Measurements from ENCODE around the genes ZNF853, GLCCI1 and TMEM106B.

DNA sequence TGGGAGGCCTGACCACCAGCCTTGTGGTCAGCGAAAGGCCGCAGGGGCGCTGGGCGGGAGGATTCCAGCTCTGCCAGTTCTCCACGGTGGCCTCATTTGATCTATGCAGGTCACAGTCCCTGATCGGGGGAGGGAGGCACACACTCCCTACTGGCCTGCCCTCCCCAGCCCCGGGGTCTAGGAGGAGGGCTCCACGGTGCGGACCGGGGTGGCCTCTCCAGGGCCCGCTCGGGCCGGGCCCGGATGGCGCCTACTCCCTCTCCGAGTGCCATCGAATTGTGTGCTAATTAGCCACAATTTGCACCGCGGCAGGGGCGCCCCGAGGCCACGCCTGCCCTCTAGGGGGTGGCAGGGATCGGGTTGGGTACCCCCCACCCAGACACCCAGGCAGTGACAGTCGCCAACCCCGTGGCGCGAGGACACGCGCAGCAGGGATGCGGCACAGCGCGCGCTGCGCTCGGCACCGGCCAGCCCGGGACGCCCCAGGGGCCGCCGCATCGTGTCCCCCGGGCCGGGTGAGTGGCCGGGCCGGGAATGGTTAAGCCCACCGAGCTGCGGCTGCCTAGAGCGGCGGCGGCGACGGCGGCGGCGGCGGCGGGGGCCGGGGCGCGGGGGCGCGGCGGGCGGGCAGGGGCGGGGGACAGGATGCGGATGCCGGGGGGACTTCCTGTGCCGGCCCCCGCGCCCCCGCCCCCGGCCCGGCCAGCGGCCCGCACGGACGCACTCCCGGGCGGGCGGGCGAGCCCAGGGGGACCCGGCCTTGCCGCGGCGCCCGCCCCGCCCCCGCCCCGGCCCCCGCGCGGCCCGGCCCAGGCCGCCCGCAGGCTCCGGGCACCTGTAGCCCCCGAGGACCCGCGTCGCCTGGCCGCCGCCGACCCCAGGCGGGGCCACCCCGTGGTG is at the start of gene ZNF853:
Gene ZNF853 (plus strand): TSS at position 690 of the 900 bp plus-strand sequence.
- PRO-cap = unidirectional peak, plus-strand start at position 565 of the sequence
- RAMPAGE, long total RNA, 2 experiments = no peak in any of the 2 experiments

DNA sequence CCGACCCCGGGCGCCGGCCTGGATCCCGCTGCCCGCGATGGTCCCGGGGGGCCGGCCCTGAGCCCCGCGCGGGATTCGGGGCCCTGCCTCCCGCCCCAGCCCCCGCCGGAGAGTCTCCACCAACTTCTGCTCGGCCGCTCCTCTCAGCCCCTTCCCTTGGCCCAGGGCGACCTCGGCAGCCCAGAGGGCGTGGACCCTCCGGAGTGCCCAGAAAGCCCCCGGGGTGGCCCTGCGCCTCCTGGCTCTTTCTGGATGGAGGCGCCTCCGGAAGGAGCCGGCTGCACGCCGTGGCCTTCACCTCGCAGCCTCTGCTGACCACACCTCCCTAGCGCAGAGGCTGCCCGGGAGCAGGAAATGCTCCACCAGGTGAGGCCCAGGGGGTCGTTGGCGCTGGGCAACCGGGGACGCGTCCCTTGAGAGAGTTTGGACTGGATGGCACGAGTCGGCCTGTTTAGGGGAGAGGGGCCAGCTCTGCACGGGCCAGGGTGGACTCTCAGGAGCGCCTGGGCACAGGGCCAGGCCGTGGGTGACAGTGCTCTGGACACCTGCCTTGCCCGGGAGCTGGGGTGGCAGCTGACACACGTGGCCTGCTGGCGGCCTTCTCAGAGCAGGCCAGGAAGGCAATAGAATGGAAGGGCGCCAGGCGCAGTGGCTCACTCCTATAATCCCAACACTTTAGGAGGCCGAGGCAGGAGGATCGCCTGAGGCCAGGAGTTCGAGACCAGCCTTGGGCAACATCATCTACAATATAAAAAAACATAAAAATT is 594 bp downstream of the ZNF853 start:
- PRO-cap = no peak
- RAMPAGE, long total RNA, 2 experiments = no peak in any of the 2 experiments

DNA sequence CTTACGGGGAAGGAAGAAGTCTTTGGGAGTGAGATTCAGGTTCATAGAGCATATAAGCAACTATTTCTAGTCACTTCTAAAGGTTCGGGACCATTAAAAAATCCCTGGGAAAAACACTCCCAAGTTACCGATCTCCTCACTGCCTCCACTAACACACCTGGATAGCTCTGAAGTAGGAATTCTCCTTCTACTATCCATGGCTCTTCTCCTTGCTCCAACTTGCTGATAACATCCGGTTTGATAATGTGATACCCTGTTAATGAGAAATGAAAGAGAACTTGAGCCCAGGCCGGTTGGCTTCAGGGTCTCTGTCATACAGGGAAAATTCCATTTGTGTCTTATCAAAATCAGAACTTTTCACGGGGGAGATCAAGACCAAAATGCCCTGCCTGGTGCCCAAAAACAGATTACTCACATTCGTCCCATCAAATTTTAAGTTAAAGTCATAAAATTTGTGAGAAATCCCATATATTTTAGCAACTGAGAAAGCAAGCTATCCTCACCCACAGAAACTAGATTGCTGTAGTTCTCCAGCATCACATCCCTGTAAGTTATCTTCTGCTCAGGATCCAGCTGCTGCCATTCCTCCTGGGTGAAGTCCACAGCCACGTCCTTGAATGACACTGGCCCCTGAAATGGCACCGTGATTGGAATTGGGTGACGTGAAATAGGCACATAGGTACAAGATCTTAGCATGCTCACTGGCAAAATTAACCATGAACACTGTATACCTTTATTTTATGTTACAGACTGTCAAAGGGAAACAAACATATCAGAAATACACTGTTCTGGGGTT is 9.4 kb downstream of the ZNF12 start:
- PRO-cap = no peak
- RAMPAGE, long total RNA, 2 experiments = no peak in any of the 2 experiments

DNA sequence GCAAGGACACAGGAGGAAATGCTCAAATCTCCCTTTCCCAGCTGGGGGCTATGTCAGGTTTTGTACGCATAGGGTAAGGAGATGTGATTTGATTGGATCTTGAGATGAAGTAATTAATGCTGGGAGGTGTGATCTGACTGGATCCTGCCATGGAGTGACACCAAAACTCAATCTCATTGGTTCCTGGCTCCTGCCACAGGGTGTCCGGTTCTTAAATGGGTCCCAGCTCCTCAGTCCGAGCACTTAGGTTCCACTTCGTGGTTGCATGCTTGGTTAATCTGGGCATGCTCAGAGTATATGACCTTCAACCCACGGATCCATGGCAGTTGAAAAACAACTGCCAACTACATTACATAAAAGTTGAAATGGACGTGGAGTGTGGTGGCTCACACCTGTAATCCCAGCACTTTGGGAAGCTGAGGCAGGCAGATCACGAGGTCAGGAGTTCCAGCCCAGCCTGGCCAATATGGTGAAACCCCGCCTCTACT is 3.1 kb upstream of the ZNF12 start:
- PRO-cap = no peak
- RAMPAGE, long total RNA, 2 experiments = no peak in any of the 2 experiments

GRCh38 chr7:6736966-6737769 is 16.7 kb upstream of the RSPH10B2 start:
- PRO-cap = no peak
- RAMPAGE, long total RNA, 2 experiments = start-site peak on the plus strand in 1 of 2 experiments, at chr7:6737156-6737213 at its widest, 5 reads per replicate

DNA sequence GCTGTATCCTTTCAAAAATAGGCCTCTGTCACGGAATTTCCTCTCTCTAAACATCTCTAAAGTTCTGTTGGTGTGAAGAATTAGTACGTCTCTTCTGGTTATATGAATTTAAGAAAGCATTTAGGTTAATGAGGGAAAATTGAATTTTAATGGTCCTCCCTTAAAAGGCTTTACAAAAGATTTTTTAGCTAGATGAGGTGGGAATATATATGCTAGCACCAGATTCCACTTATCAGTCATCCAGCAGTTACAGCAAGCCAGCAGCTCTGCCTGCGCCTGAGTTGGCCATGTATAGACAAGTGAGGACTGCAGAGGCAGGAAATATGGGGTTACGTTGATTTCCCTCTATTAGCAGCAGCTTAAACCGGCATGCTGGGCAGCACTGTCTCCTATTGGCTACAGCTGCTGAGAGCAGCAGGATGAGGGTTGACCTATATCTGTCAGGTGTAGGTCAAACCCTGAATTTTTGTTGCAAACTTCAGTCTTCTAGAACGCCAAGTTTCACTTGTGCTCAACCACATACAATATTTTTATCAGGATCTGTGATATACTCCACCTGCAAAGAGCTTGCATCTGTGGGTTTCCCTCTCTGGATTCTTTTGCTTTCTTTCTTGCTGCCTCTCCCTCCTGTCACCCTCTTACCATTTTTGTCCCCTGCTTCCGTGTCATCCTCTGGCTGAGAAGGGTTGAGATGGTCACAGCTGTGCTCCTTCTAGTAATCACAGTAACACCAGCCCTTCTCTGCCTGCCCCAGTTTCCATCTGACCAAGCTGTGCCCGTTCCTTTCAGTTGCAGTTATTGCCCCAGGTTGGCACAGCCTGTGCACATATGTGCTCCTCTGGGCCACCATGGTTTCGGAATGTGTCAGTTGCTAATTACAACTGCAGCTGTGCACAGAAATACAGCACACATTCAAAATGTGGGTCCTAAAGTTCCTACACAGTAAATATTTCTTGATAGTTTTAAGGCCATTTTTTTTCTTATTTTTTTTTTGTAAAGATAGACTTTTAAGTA is 23.9 kb upstream of the GLCCI1 start:
- PRO-cap = no peak
- RAMPAGE, long total RNA, 2 experiments = no peak in any of the 2 experiments

GRCh38 chr7:7968033-7968892 is at the start of gene GLCCI1:
Gene GLCCI1, plus strand, starts transcription at chr7:7968796.
- PRO-cap = bidirectional peak, plus-strand start at chr7:7968823, minus-strand start at chr7:7968535
- RAMPAGE, long total RNA, 2 experiments = no peak in any of the 2 experiments

GRCh38 chr7:8131926-8133182 is 129.6 kb downstream of the ICA1 start:
- PRO-cap = no peak
- RAMPAGE, long total RNA, 2 experiments = no peak in any of the 2 experiments

DNA sequence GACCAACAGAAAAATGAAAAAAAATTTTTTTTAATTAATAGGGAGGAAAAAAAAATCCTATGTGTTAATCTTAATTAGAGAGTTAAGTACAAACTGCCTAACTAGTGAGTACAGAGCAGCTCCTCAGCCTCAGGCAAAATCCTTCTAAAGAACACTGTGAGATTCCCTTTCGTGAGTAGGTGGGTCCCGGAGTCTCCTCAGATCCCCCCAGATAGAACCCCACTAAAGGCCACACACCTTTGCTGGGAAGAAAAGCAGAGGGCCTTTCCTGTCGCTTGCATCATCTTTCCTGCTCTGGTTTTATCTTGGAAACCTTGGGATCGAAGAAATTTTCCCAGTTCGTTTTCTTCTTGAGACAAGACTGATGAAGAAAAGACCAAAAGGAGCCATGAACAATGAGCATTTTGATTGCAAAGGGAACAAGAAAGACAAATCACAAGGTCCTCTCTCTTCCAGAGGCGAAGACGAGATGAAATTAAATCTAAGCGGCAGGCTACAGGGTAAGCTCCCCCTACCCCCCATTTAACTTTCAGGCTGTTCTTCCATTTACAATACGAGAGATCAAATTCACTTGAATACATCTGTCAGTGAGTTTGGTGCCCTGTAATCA is 40.8 kb downstream of the ICA1 start:
- PRO-cap = no peak
- RAMPAGE, long total RNA, 2 experiments = no peak in any of the 2 experiments

DNA sequence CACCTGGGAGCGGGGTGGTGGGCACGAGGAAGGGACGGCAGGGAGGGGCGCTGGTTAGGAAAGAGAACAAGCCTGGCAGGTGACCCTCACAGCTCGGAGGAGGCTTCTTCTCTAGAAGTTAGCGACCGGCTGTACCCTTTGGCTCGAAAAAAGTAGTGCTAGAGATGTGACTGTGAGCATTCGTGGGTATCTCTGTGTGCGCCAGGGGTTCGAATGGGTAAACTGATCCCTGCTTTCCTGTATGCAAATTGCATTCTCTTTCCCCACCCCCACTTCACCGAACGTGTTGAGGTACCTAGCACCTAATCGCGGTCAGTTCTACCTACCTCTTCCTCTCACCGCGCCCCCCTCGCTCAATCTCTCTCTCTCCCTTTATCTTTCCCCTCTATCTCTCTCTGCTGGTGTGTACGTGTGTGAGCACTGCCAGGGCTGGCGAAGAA is 1.4 kb downstream of the NXPH1 start:
- PRO-cap = no peak
- RAMPAGE, long total RNA, 2 experiments = no peak in any of the 2 experiments

- PRO-cap = no peak
- RAMPAGE, long total RNA, 2 experiments = no peak in any of the 2 experiments
Measured at GRCh38 chr7:9995764-9995985, 944.3 kb downstream of the NDUFA4 start.

DNA sequence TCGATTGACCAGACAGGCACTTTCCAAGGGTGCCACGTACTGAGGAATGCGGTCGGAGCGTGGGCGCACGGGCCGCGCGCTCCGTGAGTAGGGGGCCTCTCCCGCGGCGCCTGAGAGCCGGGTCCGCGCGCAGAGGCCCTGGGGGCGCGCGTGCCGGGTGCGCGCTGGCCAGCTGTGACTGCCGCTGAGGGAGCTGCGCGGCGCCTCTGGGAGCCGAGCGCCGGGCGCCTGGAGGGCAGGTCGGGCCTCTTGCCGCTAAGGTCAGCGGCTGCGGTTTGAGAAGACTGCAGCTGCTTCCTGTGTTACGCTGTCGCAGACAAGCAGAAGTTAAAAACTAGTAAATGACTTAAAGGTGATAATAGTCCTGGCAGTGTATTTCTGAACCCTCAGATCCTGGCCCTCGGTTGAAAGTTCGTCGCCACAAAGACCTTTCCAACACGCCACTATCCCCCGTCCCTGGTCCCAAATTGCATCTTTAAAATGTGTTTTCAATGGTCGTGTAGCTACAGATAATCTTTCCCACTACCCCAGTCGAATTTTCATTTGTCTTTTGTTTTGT is 506 bp upstream of the NDUFA4 start:
- PRO-cap = bidirectional peak, plus-strand start at position 175 of the sequence, minus-strand start outside the sequence
- RAMPAGE, long total RNA, 2 experiments = start-site peak on the plus strand in 1 of 2 experiments, centred at position 180 of the sequence, 12 reads per replicate

GRCh38 chr7:11090828-11091361 is 117.2 kb downstream of the PHF14 start:
- PRO-cap = no peak
- RAMPAGE, long total RNA, 2 experiments = no peak in any of the 2 experiments

GRCh38 chr7:11193831-11194278 is 220.2 kb downstream of the PHF14 start:
- PRO-cap = no peak
- RAMPAGE, long total RNA, 2 experiments = no peak in any of the 2 experiments

GRCh38 chr7:11833349-11833824 is 1.4 kb upstream of the THSD7A start:
- PRO-cap = no peak
- RAMPAGE, long total RNA, 2 experiments = no peak in any of the 2 experiments

GRCh38 chr7:12210860-12212001 is at the start of gene TMEM106B:
Gene TMEM106B, plus strand, starts transcription at chr7:12211294.
- PRO-cap = bidirectional peak, plus-strand start at chr7:12211453, minus-strand start at chr7:12211153
- RAMPAGE, long total RNA, 2 experiments = start-site peak on the plus strand in 2 of 2 experiments, at chr7:12211293-12211381 at its widest, 188 to 900 reads per replicate

- PRO-cap = no peak
- RAMPAGE, long total RNA, 2 experiments = no peak in any of the 2 experiments
Measured at GRCh38 chr7:12718835-12719516, 31.5 kb downstream of the ARL4A start.

DNA sequence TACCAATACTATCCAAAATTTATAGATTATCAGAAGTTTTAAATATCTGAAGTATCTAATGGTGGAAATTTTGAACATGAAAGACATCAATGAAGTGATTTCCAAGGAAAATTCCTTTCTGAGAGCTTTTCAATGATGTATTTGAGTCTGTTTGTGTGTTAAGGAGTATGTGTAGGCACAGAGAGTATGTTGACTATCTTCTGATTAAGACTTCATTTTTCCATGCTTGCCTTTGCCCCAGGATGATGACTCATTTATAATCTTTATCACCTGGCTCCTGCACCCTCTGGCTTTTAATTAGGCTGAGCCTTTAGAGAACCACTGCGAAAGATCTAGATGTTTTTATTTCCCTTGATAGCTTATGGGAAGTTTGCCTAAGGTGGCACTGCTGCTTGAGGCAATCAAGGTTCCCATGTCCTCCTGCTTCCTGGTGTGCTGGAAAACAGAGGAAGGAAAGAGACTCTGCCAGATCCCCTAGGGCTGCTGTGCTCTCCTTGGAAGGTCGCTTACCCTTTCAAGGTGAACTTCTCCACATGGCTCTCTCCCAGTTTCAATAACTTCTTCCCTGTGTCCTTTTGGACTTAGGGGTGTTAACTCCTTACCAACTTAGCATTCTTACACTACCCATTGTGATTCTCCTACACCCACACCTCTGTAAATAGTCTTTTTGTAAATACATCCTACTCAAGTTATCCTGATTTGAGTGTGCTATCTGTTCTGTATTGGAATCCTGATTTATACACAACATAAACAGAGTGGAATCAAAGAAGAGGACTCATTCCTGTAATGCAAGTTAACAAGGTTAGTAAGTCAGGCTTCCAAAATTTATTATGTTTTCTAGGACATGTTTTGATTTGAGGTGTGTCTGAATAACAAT is 114.7 kb downstream of the ARL4A start:
- PRO-cap = no peak
- RAMPAGE, long total RNA, 2 experiments = no peak in any of the 2 experiments

DNA sequence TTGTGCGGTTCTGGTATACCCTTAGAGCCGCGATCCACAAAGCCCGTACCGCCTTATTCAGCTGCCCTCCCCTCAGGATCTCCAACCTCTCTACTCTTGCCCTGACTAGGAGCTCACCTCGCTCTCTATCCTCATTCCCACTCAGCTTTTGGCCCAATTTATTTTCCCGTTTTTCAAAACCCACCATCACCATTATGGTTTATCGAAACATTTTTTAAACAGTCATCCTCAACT is 478 bp upstream of the ETV1 start:
- PRO-cap = no peak
- RAMPAGE, long total RNA, 2 experiments = no peak in any of the 2 experiments

DNA sequence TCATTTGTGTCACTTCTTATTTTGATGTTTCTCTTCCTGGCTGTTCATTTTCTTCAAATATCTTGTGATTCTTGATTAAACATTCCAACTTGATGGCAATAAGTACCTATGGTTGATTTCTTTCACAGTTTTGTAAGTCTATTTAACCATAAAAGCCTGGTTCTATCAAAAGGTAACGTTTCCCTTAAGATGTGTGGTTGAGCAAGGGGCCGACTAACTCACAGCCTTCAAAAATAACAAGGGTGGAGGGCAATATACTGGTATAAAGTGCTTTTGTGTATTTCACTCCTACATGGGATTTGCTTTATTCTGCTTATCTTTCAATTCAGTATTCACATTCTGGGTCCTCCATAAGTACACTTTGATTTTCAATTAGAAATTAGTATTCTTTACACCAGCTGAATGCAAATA is 121.6 kb downstream of the DGKB start:
- PRO-cap = no peak
- RAMPAGE, long total RNA, 2 experiments = no peak in any of the 2 experiments

Data from breast epithelium (tissue), 2 donors.